ENCODE measurements around a stretch of chr7.

DNA sequence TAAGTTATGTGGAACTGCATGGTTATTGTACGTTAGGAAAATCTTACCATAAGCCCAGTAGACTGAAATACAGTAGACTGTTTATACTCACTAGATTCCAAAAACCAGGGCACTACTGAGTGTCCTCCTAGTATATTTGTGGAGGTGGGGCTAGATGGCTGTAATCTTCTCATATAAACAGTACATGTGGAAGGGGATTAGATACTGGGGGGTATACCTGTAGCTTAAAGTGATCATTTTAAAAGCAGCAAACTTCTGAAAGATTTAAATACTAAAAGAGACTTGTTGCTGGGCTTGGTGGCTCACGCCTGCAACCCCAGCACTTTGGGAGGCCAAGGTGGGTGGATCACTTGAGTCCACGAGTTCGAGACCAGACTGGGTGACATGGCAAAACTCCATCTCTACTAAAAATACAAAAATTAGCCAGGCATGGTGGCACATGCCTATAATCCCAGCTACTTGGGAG is 81.7 kb downstream of the KMT2E start:
- PRO-cap = no peak
- RAMPAGE, long total RNA, 2 experiments = no peak in any of the 2 experiments

DNA sequence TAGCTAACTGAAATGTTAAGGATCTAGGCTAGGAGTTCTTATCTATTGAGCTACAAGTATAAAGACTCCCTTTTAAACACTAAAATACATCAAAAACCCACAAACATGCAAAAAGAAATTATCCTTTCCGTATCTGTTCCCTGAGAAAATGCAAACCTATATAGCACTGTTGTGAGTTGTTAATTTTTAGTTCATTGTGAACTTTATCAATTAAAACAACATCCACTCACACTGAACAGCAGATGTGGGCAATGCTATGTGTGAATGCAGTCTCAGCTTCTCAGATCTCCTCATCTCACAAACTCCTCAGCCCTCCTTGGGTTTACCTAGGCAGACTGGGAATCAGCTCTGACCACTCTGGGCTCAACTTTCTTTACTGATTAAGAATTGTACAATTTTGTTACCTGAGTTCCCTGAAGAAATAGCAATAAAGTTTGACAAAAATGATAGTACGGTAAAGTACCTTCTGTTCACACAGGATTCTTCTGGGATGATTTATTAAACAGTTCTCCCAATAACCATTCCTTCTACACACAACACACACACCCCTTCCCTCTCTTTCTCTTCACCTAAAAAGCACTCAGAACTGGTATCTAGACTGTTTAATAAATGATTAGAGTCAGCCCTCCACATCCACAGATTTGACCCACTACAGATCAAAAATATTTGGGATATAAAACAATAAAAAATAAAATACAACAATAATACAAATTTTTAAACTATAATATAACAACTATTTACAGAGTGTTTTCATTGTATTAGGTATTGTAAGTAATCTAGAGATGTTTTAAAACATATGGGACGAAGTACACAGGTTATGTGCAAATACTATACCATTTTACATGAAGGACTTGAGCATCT is 123.9 kb downstream of the SRPK2 start:
- PRO-cap = no peak
- RAMPAGE, long total RNA, 2 experiments = no peak in any of the 2 experiments

DNA sequence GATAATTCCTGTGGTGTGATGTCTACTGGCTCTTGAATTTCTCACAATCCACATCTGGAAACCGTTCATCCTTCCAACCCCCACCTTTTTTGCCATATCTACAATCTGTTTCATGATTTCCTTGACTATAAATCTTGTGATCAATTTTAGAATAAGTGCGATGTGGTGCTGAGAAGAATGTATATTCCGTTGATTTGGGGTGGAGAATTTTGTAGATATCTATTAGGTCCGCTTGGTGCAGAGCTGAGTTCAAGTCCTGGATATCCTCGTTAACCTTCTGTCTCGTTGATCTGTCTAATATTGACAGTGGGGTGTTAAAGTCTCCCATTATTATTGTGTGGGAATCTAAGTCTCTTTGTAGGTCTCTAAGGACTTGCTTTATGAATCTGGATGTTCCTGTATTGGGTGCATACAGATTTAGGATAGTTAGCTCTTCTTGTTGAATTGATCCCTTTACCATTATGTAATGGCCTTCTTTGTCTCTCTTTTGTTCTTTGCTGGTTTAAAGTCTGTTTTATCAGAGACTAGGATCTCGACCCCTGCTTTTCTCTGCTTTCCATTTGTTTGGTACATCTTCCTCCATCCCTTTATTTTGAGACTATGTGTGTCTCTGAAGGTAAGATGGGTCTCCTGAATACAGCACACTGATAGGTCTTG is 28.9 kb downstream of the SRPK2 start:
- PRO-cap = no peak
- RAMPAGE, long total RNA, 2 experiments = no peak in any of the 2 experiments

GRCh38 chr7:105387628-105388564 is 825 bp downstream of the SRPK2 start:
- PRO-cap = no peak
- RAMPAGE, long total RNA, 2 experiments = no peak in any of the 2 experiments

- PRO-cap = no peak
- RAMPAGE, long total RNA, 2 experiments = no peak in any of the 2 experiments
Measured at GRCh38 chr7:105600702-105601112, 19.4 kb upstream of the EFCAB10 start.

DNA sequence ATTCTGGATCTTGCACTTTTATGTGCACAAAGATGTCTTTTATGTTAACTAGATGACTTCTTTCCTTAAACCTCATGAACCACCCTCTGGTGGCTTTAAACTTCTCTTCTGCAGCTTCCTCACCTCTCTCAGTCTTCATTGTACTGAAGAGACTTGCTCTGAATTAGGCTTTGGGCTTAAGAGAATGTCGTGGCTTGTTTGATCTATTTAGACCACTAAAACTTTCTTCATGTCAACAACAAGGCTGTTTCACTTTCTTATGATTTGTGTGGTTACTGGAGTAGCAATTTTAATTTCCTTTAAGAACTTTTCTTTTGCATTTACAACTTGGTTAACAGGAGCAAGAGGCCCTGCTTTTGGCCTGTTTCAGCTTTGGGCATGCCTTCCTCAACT is 38.2 kb upstream of the CDHR3 start:
- PRO-cap = no peak
- RAMPAGE, long total RNA, 2 experiments = no peak in any of the 2 experiments

GRCh38 chr7:105934779-105935111 is 28.3 kb upstream of the CDHR3 start:
- PRO-cap = no peak
- RAMPAGE, long total RNA, 2 experiments = no peak in any of the 2 experiments

DNA sequence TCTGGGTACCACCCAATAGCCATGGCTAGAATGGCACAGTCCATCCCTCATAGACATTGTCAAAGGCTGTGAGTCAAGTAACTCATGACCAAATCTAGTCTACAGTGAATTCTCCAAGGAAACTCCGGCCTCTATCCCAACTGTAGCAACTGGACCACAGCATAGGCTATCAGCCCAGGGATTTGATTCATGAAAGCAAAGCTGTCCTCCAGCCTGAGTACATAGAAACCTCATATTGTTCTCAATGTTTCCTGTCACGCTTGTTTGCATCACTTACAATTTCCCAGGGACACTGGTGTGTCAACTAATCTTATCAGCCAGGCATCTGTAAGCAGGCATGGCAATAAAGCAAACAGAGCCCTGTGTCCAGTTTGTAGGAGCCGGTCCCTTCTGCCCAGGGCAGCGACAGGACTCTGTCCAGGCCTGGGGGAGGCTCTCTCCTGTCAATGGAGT is 23.0 kb upstream of the CDHR3 start:
- PRO-cap = no peak
- RAMPAGE, long total RNA, 2 experiments = no peak in any of the 2 experiments

DNA sequence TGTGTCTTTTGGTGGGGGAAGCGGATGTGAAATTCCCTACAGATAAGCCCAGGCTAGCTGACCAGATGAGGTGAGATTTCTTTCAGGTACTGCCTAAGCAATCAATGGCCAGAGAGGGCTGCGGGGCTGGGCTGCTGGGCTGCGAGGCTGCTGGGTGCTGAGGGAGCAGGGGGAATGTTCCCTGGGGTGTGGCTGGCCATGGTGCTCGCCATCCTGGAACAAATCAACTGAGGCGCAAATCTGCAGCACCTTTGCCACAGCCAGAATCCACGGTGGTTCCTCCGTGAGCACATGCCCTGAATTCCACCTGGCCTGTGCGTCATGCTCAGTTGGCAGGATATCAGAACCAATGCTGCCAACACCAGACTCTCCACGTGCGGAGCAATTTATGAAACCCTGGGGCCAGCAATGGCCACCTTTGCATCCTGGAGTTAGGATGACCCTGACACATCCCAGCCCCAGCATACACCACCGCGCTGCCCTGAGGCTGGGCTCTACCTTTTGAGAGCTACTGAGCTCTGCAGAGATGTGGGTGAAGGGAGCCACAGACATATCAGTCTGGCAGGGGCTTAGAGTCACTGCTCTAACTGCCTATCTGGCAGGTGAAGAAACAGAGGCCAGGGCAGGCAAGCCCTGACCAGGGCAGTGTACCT is 42.1 kb downstream of the SYPL1 start:
- PRO-cap = unidirectional peak, minus-strand start at position 229 of the sequence
- RAMPAGE, long total RNA, 2 experiments = no peak in any of the 2 experiments

DNA sequence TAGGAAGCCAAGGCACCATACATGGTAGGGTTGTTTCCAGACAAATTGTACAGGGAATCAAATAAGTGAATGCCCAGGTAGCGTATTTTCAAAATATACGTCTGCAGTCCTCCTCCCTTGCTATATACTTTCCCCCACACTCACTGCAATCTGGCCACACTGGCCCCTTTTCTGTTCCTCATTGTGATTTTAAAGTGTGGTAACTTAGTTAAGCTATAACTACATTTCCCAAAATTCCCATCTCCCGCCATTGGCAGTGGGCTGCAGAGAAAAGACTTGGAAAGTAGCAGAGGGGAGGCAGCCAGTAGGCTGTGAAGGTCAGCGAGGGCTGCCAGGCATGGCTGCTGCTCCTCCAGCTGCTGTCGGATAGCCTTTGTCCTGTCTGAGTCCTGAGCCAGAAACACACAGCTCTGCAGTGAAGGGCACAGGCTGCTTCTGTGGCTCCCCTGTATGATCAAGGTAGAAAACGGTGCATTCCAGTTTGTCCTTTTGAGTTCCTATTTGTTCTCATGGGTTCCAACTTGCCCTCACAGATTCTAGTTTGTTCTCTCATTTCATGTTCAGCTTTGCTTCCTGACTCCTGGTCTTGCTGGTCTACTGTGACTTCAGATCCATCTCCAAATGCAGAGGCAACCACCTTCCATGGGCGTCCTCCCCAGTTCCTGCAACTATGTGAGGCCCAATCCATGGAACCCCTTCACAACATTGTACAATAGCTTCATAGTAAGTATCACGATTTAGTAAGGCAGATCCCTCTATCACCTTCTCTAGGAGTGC is 31.8 kb downstream of the SYPL1 start:
- PRO-cap = no peak
- RAMPAGE, long total RNA, 2 experiments = no peak in any of the 2 experiments

- PRO-cap = unidirectional peak, plus-strand start at chr7:106111711; bidirectional peak, plus-strand start at chr7:106111899, minus-strand start at chr7:106111819; bidirectional peak, plus-strand start at chr7:106112014, minus-strand start at chr7:106112010
- RAMPAGE, long total RNA, 2 experiments = no peak in any of the 2 experiments
Measured at GRCh38 chr7:106111499-106112145, 490 bp downstream of the SYPL1 start.

DNA sequence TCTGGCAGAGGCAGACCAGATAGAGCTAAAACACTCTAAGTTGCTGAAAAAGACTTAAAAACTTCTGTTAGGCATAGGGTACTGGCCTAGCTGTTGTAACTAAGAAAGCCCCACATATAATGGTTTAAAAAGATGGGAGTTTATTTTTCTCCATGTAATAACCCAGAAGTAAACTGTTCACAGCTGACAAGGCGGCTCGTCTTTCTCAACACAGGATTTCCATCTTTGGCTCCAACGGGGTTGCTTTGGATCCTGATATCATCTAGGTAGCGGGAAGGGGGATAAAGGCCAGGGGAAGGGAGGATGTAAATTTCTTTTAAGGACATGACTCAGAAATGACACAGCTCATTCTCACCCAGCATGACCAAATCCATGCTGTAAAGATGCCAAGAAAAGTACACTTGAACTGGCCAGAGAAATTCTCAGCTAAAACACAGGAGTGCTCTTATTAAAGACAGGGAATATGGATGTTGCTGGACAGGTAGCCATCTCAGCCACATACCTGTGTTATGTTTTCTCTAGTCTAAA is 68.4 kb downstream of the NAMPT start:
- PRO-cap = bidirectional peak, plus-strand start at position 413 of the sequence, minus-strand start at position 227 of the sequence
- RAMPAGE, long total RNA, 2 experiments = no peak in any of the 2 experiments

- PRO-cap = no peak
- RAMPAGE, long total RNA, 2 experiments = no peak in any of the 2 experiments
Measured at GRCh38 chr7:106264680-106265870, 19.7 kb downstream of the NAMPT start.

DNA sequence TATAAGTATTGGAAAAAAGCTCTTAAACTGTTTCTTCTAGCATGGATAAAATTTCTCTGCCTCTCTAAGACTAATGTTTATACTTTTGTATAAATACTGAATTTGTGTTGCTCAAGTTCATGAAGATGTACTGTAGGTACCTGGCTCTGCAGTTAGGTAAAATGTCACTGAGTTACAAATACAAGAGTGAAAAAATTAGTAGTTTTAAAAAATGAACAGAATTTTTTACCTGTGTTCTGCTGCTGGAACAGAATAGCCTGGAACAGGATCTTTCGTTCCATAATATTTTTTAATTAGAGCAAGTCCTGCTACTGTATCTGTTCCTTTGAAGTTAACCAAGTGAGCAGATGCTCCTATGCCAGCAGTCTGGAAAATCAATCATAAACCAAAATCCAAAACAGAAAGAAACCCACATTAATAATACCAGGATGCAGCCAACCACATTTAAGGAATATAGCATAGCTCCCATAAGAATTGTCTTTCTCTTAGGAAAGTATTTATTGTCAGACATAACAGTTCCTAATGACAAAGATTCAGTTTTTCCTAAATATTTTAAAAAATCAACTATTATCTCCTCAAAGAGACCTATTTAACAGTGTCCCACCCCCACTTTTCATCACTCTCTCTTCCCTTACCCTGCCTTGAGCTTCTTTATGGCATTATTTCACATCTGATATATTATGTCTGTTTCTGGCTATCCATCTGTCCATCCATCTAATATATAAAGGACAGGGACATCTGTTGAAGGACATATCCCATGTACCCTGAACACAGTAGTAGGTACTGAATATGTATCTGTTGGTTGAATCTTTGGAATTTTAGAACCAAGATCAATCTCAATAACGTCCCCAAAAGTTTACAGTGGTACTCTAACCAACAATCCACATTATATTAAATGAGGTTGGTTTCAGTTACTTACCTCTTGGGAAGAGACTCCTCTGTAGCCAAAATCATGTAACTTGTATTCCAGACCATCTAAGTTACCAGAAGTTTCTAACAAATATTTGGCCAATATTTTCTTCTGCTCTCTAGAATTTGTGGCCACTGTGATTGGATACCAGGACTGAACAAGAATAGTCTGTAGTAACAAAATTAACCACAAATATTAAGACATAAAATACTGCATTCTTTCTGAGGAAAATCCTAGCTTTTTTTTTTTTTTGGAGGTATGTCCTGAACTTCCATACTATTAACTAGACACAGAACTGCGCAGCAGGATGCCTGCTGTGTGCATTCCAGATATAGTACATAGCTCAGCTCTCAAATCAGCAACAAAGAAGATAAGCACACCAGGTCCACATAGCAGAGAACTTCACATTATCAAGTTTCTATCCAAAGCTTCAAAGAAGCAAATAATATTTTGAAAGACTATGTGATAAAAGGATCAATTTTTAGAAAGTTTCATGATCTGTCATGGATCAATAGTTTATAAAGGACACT is 16.0 kb downstream of the NAMPT start:
- PRO-cap = no peak
- RAMPAGE, long total RNA, 2 experiments = no peak in any of the 2 experiments

- PRO-cap = no peak
- RAMPAGE, long total RNA, 2 experiments = no peak in any of the 2 experiments
Measured at GRCh38 chr7:106274890-106275421, 9.8 kb downstream of the NAMPT start.

- PRO-cap = bidirectional peak, plus-strand start at chr7:106284192, minus-strand start at chr7:106284055; bidirectional peak, plus-strand start at chr7:106284654, minus-strand start at chr7:106284540
- RAMPAGE, long total RNA, 2 experiments = start-site peak on the minus strand in 1 of 2 experiments, at chr7:106284499-106284548 at its widest, 114 reads per replicate
Measured at GRCh38 chr7:106283626-106284738, 801 bp downstream of the NAMPT start.

- PRO-cap = no peak
- RAMPAGE, long total RNA, 2 experiments = no peak in any of the 2 experiments
Measured at GRCh38 chr7:106448764-106449686, 164.2 kb upstream of the NAMPT start.

DNA sequence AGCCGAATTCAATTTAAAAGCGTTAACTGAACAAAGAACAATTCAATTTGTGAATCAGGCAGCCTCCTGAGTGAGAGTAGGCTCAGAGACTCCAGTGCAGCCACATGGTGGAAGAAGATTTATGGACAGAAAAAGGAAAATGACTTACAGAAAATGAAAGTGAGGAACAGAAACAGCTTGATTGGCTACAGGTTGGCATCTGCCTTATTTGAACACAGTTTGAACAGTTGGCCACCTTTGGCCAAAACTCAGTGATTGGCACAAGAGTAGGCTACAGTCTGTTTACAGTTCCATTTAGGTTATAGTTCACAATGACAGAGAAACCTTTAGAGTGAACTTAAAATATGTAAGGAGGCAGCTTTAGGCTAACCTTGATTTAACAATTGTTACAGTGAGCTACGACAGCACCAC is 86.3 kb upstream of the CCDC71L start:
- PRO-cap = no peak
- RAMPAGE, long total RNA, 2 experiments = no peak in any of the 2 experiments

GRCh38 chr7:106774461-106774862 is 90.6 kb upstream of the PIK3CG start:
- PRO-cap = no peak
- RAMPAGE, long total RNA, 2 experiments = no peak in any of the 2 experiments

DNA sequence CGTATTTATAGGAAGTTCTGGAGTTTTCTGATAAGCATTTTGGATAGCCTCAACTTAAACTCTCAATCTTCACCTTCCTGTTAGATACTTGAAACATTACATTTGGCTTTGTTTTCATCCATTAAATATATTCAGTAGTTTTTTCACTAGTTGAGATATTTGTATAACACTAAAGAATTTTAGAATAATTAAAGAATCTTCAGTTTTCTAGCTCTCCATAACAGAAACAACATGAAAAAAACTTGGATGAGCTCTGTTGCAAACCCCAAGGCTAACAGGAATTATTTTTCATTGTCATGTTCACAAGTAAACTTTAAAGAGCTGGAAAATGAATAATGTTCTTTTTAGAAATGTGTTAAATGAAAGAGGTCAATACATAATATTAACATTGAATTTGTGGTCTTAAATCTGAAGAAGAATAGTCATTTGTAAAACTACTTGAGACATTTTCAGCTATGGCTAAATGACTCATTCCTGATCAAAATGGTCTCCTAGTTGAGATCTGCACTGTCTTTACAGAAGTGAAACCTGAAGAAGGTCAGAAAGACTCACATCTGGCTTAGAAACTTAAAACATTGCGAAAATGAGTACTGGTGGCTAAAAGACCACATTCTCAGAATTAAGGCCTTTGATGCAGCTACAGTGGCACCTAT is 5.8 kb downstream of the PIK3CG start:
- PRO-cap = no peak
- RAMPAGE, long total RNA, 2 experiments = no peak in any of the 2 experiments

Data from right atrium auricular region (tissue), 2 donors.